Hair follicular keratinocyte (primary cell): ENCODE results near the genes UBE2H and CPA5.

DNA sequence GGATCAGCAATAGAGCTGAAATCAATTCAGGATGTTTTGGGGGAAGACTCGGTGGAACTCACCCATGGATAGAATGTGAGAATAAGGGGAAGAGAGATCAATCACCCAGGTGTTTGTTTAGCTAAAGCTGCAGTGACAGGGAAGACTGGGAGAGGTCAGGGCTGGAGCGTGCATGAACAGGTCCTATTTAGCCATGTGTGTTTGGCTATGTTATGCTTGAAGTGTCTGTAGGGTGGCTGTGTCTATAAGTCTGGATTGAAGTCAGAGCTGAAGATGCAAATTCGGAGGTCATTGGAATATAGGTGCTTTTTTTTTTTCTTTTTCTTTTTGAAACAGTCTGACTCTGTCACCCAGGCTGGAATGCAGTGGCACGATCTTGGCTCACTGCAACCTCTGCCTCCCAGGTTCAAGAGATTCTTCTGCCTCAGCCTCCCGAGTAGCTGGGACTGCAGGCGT is 1.2 kb downstream of the ATP6V1FNB start:
- RAMPAGE, long total RNA, result no peak

DNA sequence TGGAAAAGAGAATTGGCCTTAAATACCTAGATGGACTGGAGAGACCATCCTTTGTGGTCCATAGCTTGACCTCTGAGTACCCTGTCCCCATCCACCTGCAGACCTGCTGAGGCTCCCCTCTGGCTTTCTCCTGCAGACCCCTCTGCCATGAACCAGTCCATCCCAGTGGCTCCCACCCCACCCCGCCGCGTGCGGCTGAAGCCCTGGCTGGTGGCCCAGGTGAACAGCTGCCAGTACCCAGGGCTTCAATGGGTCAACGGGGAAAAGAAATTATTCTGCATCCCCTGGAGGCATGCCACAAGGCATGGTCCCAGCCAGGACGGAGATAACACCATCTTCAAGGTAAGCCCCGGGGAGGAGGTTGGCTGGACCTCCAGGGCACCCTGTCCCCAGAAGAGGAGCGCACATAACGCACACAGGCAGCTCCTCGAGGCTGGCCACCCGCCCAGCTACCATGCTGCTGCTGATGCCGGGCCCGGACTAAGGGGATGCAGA is 4.3 kb downstream of the IRF5 start:
- RAMPAGE, long total RNA, result no peak

- RAMPAGE, long total RNA, result no peak
These were observed 17.2 kb downstream of the IRF5 start for GRCh38 chr7:128954607-128955692.

DNA sequence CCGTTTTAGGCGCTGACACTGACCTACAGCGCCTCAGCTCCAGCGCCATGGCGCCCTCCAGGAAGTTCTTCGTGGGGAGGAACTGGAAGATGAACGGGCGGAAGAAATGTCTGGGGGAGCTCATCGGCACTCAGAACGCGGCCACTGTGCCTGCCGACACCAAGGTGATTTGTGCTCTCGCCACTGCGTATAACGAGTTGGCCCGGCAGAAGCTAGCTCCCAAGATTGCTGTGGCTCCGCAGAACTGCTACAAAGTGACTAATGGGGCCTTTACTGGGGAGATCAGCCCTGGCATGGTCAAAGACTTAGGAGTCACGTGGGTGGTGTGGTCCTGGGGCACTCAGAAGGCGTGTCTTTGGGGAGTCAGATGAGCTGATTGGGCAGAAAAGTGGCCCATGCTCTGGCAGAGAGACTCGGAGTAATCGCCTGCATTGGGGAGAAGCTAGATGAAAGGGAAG is 1.1 kb upstream of the TNPO3 start:
- RAMPAGE, long total RNA, result no peak

- RAMPAGE, long total RNA, result no peak
These were observed 740 bp downstream of the SMO start for GRCh38 chr7:129188885-129189860.

GRCh38 chr7:129345363-129345948 is 88.8 kb upstream of the STRIP2 start:
- RAMPAGE, long total RNA, result no peak

DNA sequence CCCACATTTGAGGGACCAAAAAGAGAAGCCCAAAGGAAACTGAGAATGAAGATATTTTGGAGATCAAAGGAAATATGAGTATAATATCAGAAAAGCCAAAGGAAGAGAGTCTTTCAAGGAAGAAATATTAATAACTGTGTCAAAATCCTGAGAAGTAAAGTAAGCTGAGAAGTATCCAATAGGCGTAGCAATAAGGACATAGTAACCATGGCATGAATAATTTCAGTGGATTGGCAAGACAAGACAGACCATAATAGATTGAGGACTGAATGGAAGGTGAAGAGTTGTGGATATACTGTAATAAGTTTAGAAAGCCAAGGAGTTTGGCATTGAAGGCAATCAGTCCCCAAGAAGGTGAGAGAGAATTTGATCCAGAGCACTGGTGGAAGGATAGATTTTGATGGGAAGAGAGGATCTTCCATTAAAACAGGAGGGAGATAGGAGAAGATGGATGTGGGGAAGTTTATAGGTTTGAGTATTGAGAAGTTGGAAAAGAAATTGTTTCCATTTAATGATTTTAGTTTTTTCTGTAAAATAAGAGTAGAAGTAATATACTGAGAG is 80.3 kb upstream of the STRIP2 start:
- RAMPAGE, long total RNA, result no peak

DNA sequence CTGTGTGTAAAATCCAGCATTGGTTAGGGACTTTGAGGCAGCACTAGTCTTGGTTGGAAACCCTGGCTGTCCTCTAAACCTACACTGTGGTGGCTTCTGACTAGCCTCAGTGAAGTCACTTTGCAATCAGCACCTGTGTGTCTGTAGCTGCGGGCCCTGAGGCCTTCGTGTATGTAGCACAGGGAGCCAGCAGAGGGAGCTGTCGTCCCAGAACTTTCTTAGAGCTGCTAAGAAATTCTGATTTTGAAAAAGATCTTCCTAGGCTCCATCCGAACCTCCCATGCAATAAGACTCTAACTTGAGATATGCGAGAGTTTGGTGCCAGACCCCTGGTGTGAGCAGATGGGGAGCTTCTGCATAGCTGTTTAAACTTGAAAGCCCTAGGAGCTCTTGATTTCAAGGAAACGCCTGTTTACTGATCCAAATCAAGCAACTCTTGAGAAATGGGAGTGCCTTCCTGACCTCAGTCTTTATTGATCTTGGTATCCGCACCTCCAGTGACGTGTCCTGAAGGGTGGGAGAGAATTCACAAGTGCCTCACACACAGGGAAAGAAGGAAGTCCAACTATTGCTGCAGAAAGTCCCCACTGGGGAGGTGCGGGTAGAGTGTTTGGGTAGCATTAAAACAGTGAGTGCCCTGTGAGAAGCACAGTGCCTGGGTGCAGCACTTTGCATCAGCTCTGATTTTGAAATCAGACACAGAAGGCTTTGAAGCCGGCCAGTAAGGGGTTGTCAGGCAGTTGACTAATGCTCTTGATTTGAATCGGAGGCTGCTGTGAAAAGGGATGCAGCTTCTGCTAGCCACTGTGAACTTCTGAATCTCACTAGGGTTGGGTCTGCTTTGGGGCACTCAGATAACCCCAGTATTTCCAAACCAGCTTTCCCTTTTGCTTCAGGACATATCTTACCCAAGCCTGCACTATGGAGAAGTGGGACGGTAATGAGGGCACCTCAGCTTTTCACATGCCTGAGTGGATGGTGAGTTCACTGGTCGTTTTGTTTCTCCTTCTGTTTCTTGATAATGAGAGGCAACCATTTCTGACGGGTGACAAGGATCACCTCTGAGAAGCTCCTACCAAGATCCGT is 66.3 kb upstream of the STRIP2 start:
- RAMPAGE, long total RNA, result no peak

DNA sequence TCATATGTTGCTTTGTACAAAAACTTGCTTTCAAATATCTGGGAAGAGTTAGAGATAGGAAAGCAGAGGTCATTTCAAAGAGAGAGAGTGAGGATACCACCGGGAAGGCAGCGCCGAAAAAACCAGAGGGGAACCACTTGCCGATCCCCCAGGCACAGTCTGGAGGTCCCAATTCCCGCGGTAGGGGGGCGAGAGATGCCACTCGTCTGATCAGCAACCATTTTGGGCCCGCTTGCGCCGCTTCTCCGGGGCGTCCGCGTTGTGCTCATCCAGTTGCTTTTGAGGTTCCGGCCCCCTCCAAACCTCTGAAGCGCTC is 341 bp upstream of the NRF1 start:
- RAMPAGE, long total RNA, result no peak

DNA sequence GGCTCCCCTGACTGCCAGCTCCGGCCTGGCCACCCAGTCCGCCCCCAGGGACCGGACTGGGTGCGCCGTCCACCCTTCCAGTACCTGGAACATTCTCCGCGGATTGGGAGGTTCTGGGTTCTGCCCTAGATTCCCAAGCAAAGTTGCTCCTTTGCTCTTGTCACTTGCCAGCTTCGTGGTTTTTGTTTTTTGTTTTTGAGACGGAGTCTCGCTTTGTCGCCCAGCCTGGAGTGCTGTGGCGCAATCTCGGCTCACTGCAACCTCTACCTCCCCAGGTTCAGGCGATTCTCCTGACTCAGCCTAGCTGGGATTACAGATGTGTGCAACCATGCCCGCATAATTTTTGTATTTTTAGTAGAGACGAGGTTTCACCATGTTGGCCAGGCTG is 126.6 kb downstream of the UBE2H start:
- RAMPAGE, long total RNA, result no peak

DNA sequence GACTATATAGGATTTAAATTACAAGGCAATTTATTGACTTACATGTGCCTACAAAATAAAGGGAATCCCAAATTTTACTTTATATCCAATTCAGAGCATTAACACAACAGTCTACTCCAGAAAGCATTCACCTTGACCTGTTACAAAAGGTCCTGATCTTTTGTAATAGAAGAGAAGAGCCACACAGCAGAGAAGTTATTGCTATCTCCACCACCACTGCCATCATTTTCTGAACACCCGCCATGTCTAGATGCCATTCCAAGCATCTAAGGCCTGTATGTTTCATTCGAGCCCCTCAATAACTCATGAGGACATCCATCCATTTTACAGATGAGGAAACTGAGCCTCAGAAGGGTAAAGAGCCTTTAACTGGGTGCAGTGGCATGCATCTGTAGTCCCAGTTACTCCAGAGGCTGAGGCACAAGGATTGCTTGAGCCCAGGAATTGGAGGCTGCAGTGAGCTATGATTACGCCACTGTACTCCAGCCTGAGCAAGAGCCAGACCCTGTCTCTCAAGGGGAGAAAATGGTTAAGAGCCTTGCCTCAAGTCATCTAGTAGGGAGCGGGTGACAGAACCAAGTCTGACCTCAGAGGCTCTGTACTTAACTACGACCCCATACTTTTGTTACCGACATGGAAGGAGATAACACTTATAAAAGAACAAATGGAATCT is 39.3 kb downstream of the UBE2H start:
- RAMPAGE, long total RNA, result no peak

GRCh38 chr7:129952445-129953270 is at the start of gene UBE2H:
Gene UBE2H (minus strand): TSS chr7:129952960.
- RAMPAGE, long total RNA, result no peak

- RAMPAGE, long total RNA, result no peak
These were observed 29.3 kb upstream of the UBE2H start for GRCh38 chr7:129982024-129982427.

GRCh38 chr7:130009786-130010565 is 41.2 kb downstream of the ZC3HC1 start:
- RAMPAGE, long total RNA, result no peak

- RAMPAGE, long total RNA, result no peak
These were observed 15.8 kb downstream of the KLHDC10 start for GRCh38 chr7:130086014-130086628.

DNA sequence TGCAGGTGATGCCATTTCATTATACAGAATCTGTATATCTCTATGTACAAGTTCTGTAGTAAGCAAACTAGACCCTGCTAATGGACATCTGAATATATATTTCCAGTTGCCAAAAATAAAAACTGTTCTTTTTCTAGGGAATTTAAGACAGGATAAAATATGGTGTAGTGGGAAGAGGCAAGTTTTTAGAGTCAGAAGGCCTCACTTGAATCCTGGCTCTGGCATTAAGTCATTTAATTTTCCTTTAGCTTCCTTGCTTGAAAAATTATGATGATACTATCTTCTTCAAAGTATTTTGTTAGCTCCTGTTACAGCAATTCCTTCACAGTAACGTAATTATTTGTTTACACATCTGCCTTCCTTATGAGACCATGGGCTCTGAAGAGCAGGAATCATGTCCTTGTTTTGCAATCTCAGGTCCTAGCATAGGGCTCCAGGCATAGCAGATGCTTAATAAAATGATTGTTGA is 25.3 kb downstream of the KLHDC10 start:
- RAMPAGE, long total RNA, result no peak

GRCh38 chr7:130112646-130113269 is 42.4 kb downstream of the KLHDC10 start:
- RAMPAGE, long total RNA, result no peak

- RAMPAGE, long total RNA, result no peak
These were observed 3.2 kb downstream of the TMEM209 start for GRCh38 chr7:130201616-130202831.

DNA sequence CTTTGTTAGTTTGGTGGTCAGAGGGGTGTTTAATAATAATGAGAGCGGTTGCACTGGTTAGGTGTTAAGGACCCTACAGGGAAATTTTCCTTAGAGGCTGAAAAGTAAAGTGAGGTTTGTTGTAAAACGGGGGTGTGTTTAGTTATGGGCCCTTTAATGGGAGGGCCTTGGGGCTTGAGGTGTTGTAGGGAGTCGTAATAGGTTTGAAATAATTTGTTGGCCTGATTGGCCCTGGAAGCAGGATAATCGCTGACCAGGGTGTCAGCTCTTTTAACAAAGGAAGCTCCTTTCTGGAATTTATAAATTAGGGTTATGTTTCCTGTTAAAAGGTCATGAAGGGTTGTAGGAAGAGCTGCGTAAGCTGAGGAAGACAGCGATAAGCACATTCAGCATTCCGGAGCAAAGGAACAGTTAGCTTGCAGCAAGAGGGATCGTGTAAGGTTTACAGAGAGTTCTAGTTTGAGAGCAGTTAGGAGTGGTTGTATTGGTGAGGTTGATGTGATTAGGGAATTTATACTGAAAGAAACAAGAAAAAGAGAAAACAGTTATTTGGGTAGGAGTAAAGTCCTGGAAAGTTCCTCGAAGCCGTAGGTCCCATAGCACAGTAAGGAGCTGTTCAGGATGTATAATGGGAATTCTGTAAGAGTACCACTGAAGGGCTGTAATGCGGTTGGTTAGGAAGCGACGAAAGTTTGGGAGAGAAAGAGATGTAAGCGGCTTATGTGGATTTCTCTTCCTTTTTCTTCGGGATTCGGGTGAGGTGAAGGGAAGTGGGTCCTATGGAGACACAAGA is 21.4 kb downstream of the CPA4 start:
- RAMPAGE, long total RNA, result no peak

- RAMPAGE, long total RNA, result no peak
These were observed at the start of gene CPA5 for GRCh38 chr7:130344775-130344918. Gene CPA5 (plus strand): TSS chr7:130344816.